Osteocyte (in vitro differentiated cells): ENCODE results near the gene REPS1.

DNA sequence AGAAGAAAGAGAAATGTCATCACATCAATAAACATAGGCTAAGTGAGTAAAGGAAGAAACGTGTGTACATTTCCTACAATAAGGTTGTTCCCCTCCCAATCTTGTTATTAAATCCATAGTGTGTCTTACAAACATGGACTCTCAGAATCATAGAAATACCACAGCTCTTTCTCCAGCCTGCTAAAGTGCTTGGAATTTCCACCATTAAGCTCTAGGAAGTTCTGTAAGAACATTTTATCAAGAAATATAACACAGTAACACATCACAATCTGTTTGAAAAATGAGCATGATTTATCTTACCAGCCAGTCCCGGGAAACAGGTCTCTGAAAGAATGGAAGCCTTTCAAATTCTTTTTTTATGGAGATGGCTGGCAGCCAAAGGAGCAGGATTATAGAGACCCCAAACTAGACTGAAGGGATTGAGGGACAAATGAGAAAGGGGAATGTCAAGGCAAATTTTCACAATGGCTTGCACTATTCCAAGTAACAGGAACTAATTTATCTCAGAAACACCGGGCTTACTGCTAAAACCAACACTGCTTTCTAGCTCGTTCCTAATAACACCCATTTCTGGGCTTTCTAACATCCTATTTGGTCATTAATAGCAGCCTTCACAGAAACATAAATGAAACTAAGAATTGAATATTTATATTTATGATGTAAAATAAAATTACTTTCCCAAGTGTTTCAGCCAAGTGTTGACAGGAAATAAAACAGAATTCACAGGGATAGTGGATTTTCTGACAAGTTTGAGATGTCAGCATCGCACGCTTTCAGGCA lies 4.4 kb upstream of the TNFAIP3 start:
- PRO-cap = no peak

GRCh38 chr6:137878299-137879013 lies 11.4 kb downstream of the TNFAIP3 start:
- PRO-cap = no peak

GRCh38 chr6:138423248-138424113 lies 19.5 kb downstream of the HEBP2 start:
- PRO-cap = no peak

- PRO-cap = no peak
Measured at GRCh38 chr6:138497260-138497729, 2.0 kb downstream of the NHSL1 start.

- PRO-cap = bidirectional peak, plus-strand start at chr6:138988431, minus-strand start at chr6:138988282
Measured at GRCh38 chr6:138987426-138988597, at the start of gene REPS1. Gene REPS1 (minus strand): TSS chr6:138988253.

GRCh38 chr6:139027604-139028268 lies 809 bp upstream of the ABRACL start:
- PRO-cap = no peak

GRCh38 chr6:139257140-139257690 lies 34.6 kb downstream of the TXLNB start:
- PRO-cap = no peak

- PRO-cap = no peak
Measured at GRCh38 chr6:139308800-139309461, 17.1 kb upstream of the TXLNB start.

DNA sequence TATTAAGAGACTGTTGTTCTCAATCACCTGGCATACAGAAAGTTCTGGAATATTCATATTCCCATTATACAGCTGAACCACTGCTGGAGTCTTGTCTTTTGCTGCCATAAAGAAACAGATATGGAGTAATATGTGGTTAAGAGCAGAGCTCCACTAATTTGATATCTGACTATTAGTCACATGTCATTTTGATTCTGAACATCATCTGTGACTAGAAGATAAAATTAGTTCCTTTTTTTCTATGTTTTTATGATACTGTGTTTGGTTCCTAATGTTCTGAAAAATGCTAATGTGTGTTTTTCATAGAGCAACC lies 33.2 kb upstream of the TXLNB start:
- PRO-cap = no peak

DNA sequence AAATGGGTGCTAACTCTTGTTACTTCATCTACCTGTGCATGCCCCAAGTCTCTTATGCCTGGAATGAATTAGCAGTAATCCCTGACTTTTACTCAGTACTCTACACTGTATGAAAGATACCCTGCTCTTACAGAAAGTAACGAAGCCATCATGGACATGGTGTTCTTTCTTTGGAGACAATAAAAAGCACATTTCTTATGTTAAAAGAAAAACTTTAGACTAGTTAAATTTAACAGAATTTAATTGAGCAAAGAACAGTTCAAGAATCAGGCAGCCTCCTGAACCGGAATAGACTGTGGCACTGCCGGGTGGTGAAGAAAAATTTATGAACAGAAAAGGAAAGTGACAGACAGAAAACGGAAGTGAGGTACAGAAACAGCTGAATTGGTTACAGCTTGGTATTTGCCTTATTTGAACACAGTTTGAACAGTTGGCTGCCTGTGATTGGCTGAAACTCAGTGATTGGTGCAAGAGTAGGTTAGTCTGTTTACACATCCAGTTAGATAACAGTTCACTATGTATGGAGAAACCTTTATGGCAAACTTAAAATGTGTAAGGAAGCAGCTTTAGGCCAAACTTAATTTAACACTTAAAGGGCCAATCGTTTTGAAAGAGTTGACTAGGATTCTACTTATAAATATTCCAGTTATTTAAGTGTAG lies 115.9 kb upstream of the CITED2 start:
- PRO-cap = no peak

- PRO-cap = no peak
Measured at GRCh38 chr6:139539775-139540183, 165.3 kb upstream of the CITED2 start.

DNA sequence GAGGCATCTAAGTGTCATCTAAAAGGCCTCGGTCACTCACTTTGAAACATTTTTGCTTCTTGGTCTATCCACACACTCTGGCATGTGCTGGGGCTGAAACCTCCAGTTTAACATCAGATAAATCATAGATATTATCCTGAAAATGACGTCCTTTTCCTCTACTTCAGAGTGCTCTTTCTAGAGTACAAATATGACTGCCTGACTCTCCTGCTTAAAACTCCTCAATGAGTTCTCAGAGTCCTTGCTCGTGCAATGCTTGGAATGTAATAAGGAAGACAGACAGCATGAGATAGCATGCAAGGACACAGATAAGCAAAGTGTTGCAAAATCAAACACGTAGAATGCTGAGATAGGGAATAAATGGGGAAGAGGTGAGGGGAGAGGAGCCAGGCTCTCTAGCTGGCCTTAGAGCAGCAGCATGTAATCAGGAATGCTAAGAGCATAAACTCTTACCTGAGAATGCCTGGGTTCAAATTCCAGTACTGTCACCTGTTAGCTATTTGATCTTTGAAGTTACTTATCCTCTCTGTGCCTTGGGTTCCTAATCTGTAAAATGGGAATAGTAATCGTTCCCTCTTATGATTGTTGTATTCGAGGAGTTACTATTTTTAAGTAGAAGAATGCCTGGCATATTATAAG lies 374.2 kb upstream of the CITED2 start:
- PRO-cap = no peak

DNA sequence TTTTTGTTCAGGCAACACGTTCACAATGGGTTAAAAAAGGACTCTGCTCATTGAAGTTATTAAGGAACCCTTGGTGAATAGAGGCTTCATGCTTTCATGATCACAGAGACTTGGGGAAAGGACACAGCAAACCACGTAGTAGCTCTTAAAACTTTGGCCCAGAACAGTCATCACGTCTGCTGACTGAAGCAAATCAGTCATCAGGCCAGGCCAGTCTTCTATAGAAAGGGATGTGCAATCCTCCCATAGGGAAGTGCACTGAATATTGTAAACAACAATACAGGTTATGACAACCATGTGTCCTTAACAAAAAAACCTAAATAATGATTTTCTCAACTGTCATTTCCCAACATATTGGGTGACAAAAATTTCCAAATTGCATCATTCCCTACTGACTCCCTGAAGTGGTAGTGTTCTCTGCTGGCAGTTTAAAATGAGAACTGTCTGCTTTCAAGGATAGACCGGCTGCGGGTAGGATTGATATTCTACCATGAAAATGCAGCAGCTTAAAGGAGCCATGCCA lies 388.1 kb upstream of the CITED2 start:
- PRO-cap = no peak

GRCh38 chr6:139833516-139834150 lies 459.2 kb upstream of the CITED2 start:
- PRO-cap = no peak

- PRO-cap = no peak
Measured at GRCh38 chr6:139872726-139873044, 498.2 kb upstream of the CITED2 start.

DNA sequence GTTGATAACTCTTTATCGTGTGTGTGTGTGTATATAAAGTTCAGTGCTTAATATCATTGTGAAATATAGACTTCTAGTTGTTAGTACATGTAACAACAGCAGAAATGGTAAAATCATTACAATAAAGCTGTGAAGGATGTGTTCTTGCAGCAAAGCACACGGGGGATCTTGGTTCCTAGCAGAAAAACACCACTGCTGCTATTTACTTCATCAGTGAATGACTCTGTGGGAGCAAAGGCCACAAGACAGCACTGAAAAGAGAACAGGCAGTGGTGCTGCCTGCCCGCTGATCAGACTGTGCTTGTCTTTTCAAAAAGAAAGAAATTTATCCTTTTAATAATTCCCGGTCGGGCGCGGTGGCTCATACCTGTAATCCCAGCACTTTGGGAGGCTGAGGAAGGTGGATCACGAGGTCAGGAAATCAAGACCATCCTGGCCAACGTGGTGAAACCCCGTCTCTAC lies 689.9 kb upstream of the CITED2 start:
- PRO-cap = no peak

DNA sequence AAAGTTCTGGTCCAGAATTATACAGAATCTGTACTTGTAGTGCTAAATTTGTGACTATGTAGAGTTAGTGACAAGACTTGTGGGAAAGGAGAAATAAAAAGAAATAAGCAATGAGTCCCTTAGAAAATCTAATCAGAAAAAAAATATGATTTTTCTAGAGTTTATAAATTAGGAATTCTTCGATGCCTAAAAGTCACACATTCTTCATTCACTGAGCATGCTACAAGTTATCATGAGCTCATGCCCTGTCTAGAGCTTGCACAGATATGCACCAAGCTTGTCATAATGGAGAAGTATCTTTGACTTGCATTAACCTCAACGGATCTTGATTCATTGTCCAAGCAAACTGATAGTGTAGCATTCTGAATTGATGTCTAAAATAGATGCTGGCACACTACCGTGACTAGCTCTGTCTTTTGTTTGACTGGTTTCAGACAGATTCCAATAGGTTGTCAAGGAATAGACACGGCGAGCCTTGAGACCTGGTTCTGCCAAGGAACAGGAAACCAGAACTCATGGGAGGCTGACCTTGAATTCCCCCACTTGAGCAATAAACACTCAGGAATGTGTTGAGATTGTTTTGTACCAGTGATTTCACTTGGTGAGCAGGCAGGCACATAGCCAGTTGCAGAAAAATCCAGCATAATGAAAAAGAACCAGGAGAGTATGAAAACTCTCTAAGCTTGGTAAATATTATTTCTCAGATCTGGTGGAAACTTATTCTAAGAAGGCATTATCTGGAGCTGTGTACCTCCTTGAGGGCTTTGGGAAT lies 1153.1 kb upstream of the GJE1 start:
- PRO-cap = bidirectional peak, plus-strand start at position 597 of the sequence, minus-strand start at position 422 of the sequence

GRCh38 chr6:141359954-141360305 lies 772.8 kb upstream of the GJE1 start:
- PRO-cap = no peak

GRCh38 chr6:141562005-141562838 lies 570.5 kb upstream of the GJE1 start:
- PRO-cap = no peak

GRCh38 chr6:141745820-141746252 lies 386.9 kb upstream of the GJE1 start:
- PRO-cap = no peak